Measurements from ENCODE around the gene CHCT1.

GRCh38 chr17:59428864-59429475 is 97.5 kb downstream of the YPEL2 start:
- PRO-cap = no peak

GRCh38 chr17:59436776-59437406 is 105.4 kb downstream of the YPEL2 start:
- PRO-cap = no peak

- PRO-cap = no peak
Observed at GRCh38 chr17:59469682-59470436, 95.6 kb upstream of the DHX40 start.

DNA sequence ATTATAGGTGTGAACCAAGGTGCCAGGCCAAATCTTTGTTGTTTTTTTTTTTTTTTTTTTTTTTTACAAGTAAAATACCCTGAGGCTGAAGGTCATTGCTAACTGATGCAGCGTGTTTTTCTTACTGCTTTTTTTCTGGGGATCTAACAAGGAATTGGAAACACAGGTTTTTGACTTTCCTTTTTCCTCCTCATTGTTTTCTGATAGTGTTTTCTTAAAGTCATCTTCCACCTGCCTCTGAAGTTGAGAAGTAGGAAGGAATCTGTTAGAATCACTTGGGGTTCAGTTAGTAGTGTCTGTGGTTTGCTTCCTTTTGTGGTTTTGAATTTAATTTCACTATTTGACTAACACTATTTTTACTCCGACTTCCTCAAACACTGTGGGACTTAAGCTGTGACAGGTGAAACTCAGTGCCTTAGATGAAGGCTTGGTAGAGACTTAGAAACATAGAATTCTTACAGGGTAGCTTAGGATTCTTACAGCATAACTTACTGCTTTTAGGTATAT is 22.3 kb downstream of the CLTC start:
- PRO-cap = unidirectional peak, plus-strand start at position 418 of the sequence

DNA sequence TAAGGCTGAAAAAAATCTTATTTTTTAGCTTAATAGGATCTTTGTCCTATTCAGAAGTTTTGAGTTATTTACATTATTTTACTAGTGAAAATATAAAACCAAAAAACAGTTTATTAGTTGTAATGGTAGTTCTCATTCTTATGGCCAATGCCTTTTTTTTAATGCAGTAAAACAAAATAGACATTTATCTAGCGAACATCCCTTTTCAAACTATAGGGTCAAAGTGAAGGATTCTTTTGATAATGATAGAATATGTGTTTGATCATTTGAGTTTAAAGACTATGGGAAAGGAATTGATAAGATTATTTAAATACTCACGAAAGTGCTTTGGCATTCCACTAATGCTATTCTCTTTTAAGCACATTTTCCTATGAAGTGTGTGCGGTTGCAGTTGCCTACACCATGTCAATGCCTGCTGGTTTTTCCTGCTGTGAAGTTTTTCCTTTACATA is 78.6 kb downstream of the VMP1 start:
- PRO-cap = no peak

DNA sequence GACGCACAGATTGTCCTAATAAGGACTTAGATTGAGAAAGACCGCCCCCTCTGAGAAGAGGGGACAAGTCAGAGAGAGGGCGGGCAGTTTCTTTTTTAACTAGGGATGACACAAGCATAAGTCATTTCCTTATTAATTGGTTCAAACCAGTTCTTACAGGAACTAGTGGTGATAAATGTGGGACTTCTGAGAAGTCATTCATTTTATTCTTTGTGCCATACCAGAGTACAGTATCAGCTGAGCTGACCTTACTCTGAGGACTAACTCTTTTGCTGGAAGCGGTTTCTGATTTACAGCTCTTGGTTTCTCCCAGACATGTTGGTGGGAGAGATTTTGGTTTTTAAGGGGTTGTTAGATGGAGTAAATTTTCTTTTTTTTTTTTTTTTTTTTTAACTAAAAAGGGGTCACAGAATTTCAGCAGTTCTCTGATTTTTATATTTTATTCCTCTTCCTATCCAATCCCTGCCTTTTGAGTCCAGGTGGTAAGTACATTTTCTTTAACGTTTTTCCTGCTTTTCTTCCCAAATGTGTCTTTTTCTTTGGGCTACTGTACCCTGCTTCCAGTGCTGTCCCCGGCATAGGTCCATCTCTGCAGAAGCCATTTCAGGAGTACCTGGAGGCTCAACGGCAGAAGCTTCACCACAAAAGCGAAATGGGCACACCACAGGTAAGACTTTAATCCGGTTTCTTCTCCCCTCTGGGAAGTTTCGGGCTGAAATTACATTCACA is 54.8 kb downstream of the TUBD1 start:
- PRO-cap = bidirectional peak, plus-strand start at position 201 of the sequence, minus-strand start outside the sequence; bidirectional peak, plus-strand start at position 644 of the sequence, minus-strand start at position 591 of the sequence

- PRO-cap = unidirectional peak, plus-strand start at chr17:59844023
Observed at GRCh38 chr17:59843913-59844213, 48.9 kb downstream of the TUBD1 start.

GRCh38 chr17:59910287-59910657 is 17.4 kb downstream of the RPS6KB1 start:
- PRO-cap = no peak

DNA sequence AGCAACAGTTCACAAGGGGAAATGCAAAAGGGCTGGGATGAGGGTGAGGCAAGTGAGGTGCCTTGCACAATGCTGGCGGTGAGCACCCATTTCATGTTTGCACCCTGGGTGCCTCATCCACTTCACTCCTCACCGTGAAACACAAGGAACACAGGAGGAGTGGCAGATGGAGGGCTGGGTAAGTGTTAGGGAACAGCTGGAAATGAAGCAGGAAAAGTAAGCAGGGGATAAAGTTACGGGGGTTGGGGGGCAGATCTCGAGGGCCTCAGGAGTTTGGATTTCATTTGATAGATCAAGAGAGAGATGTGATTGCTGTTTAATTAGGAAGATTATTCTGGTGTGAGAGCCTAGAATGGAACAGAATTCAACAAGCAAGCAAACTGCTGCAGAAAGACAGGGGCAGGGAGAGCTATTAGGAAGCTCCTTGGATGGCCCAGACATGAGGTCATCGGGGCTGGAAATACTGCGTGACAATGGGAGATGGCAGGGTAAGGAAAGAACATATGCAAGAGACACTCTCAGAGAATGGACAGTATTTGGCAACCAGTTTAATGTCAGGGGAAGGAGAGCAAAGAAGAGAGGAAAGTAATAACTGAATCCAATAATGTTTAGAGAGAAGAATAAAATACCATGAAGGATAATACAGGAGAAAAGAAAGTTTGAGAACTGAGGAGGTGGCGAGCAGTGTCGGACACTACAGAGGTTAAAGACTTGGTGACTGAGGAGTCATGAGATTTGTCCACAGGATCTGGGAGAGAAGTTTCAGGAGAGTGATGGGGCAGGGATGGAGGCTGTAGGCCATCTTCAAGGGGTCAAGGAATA is 8.4 kb upstream of the HEATR6 start:
- PRO-cap = no peak

- PRO-cap = no peak
Observed at GRCh38 chr17:60140747-60142034, 8.6 kb upstream of the CA4 start.

- PRO-cap = no peak
Observed at GRCh38 chr17:60421096-60422231, 825 bp upstream of the CHCT1 start.

GRCh38 chr17:60422234-60422734 is at the start of gene CHCT1:
Gene CHCT1, plus strand, starts transcription at chr17:60422489.
- PRO-cap = no peak

DNA sequence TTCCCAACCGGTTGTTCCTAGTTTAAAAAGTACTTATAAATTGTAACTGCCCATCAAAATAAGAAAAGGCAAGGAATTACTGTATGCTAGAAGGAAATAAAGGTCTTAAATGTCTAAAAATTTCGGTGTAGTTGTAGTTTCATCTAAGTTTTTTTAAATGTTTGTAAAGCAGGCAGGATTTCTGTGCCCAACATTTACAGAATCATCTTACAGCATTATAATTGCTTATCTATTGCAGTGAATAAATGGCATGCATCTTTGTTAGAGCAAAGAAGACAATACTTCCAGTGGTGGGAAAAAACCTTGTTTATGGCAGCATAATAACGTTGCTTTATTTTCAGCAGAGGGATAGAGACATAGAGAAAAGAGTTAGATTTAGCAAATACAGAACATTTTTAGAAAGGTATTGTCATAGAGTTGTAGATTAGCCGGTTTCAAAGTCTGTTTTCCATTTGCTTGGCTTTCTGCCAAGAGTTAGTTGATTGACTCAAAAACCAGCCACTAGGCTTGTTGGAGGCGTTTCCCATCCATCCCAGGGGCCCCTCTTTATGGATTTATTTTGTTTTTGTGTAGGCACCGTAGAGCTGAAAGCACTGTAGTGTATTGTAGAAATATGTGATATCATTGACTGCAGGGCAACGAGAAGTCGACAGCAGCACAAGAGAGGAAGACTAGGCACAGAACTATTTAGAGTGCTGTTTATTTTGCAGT is 1.8 kb downstream of the PPM1D start:
- PRO-cap = unidirectional peak, plus-strand start at position 624 of the sequence

- PRO-cap = no peak
Observed at GRCh38 chr17:60940870-60941485, 263.3 kb downstream of the BCAS3 start.

DNA sequence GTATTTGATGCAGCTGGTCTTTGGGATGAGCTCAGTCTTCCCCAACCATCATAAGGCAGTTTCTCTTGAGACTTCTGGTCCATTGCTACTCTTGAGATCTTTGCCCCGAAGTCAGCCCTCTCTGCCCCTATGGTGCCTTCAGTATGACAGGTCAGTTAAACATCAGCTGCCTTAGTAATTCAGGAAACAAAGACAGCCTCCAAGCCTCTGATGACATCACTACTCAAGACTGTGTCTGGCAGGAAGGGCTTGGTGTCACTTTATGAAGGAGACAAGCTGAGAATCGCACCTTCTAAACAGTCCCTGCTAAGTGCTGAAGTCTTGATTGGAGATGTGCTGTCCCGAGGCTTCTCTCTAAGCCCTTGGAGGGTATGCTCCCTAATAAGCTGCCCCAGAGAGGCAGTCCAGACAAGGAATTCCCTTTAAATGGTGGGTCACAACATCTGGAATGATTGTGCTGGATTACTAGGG is 104.8 kb upstream of the TBX2 start:
- PRO-cap = no peak

DNA sequence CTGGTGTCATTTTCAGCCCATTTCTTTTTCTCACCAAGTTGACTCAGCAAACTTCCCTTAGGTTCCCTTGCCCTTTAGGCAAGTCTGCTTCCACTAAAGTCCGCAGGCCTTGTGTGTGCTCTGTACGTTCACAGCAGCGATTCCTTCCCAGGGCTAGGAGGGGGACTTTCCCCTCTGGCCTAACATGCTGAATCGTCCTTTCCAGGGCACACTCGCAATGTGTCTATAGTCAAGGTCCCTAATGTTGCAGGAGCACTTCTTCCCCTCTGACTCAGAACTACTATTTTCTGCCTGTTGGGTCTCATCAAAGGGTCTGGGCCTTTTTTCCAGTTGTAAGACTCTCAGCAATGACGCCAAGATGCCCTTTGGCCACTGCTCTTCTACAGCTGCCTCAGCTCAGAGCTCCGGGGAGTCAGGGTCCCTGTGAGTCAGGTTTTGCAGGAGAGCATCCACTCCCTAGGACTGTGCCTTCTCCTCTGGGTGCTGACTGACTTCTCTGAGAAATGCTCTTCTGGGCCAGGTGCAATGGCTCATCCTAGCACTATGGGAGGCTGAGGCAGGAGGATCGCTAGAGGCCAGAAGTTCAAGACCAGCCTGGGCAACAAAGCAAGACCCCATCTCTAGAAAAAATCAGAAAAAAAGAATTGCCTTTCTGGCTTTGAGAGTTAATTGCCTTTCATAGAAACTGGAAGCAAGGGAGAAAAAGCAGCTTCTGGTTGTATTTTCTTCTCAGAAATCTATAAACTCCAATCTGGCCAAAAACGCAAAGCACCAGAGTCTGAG is 64.4 kb upstream of the TBX2 start:
- PRO-cap = no peak

- PRO-cap = no peak
Observed at GRCh38 chr17:61401329-61401939, 1.8 kb downstream of the TBX2 start.

- PRO-cap = bidirectional peak, plus-strand start at chr17:61412584, minus-strand start at chr17:61412481
Observed at GRCh38 chr17:61411712-61412763, 12.4 kb downstream of the TBX2 start.

DNA sequence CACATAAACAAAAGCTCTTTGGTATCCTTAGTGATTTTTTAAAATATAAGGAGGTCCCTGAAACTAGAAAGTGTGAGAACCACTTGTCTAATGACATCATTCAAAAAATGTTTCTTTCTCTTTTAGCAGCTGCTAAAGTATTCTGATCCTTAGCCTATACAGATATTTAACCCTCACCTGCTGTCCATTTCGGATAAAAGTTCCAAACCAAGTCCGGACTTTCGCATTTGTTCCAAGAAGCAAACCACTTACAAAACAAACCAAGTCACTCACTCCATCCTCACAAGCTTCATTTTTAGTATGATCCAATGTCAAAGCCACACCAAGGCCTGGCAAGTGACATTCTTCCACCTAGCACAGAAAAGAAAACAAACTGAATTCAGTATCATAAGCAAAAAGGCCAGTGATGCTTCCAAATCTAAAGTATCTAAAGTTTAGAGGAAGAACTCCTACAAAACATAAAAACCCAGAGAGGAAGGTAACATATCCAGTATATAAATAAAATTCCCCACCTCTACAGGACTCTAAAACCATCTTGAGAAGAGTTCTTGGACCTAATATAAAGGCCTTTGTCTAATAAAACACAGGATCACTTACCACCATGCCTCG is 16.3 kb downstream of the INTS2 start:
- PRO-cap = no peak

GRCh38 chr17:61945859-61946703 is 18.3 kb upstream of the INTS2 start:
- PRO-cap = no peak